ENCODE measurements around a stretch of chr19.

- RRBS, result 3% methylated on average over 8 of the region's 28 CpGs
Measured at GRCh38 chr19:1942325-1942950, 1.5 kb downstream of the CSNK1G2 start.

DNA sequence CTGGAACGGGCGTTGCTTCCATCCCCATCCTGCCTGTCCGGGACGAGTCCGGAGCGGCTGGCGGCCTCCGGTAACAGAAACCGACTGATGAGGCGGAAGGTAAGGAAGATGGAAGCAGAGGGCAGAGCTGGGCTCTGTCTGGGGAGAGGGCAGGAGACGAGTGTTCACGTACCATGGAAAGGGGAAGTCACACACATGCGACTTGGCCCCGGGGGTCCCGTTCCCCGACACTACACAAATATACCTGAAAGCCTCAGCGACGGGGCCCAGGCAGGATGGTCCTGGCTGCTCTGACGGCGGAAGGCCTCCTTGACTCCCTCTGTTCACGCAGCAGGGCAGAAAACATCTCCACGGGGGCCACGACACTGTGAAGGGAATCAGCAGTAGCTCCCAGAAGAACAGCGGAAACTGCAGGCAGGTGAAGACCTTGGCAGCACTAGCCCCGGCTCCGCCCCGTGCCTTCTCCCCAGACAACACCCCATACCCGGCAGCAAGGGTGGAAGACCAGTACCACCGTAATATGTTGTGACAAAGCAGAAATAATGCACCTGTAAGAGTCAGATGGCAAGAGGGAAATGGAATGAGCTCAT is 34.0 kb downstream of the BTBD2 start:
- RRBS, result 50% methylated on average over 1 of the region's 29 CpGs

DNA sequence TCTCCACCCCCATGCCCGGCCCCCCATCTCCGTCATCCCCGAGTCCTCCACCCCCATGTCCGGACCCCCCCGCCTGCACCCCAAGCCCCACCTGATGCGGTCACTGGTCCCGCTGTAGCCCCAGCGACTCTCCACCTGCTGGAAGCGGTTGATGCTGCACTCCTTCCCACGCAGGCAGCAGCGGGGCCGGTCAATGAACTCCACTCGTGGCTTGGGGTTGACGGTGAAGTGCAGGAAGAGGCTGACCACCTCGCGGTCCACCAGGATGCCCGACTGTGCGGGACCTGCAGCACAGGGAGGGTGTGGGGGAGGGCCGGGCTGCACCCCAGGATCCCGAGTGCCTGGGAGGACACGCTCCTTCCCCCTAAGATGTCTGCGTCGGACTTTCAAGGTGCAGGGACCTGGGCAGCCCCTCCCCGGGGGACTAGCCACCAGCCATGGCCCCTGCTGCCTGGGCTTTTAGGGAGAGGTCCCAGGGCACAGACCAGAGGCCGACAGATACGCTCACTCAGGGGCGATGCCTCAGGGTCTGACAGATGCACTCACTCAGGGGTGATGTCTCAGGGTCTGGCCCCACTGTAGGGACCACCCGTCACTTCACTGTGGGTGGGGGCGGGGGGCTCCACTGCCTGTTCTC is 28.0 kb downstream of the BTBD2 start:
- RRBS, result 69% methylated on average over 4 of the region's 29 CpGs

DNA sequence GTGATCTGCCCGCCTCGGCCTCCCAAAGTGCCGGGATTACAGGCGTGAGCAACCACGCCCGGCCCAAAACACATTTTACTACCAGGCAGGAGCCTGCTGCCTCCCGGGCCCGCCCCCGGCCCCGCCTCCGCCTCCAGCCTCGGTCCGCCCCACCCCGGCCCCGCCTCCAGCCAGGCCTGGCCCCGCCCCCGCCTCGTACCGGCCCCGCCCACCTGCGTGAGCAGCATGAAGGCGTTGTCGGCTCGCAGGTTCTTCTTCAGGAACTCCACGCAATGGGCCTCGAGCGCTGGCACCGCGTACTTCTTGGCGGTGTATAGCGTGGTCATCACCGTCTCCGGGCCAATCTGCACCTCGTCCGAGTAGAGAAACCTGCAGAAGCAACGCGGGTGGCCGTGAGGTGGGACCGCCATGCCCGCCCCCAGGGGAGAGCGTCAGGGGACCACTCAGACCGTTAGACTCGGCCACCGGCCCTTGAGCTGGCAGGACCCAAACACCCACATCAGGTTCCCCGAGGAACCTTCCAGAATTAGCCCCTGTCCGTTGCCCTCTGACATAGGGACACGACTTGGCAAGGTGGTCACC is 22.6 kb downstream of the BTBD2 start:
- RRBS, result 58% methylated on average over 12 of the region's 47 CpGs

GRCh38 chr19:2043927-2044880 is 6.8 kb downstream of the MKNK2 start:
- RRBS, result no CpG with 5 or more reads among the region's 17 CpGs

DNA sequence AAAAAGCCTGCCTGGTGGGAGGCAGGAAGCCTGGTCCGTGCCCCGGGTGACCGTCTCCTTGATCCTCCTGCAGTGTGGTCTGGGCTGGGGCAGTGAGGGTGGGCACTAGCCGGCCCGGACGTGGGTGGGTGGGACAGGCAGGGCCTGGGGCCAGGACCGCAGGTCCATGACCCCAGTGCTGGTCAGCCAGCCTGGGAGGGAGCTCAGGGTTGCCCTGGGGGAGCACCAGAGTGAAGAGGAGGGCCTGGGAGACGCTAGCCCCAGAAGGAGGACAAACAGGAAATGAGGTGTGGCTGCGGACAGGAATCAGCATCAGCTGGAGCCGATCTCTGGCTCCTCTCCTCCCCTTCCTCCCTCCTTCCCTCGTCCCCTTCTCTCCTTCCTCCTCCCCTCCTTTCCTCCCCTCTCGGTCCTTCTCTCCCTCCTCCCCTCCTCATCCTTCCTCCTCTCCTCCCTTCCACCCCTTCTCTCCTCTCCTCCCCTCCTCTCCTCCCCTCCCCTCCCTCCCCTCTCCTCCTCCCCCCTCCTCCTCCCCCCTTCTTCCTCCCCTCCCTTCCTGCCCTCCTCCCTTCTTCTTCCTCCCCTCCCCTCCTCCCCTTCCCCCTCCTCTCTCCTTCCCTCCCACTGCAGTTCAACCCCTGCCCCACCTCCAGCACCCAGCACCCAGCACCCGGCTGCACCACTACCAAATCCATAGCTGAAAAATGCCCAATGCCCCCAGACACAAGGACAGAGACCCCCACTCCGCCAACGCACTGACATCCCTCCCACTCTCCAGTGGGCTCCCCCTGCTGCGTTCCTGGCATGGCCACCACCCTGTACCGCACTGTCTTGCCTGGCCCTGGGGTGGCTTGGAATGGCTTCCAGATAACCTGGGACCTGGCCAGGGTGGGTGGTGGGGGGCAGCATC is 5.4 kb upstream of the MKNK2 start:
- RRBS, result 15% methylated on average over 3 of the region's 17 CpGs

GRCh38 chr19:2083253-2083830 is 12.8 kb downstream of the MOB3A start:
- RRBS, result no CpG with 5 or more reads among the region's 19 CpGs

GRCh38 chr19:2094994-2095716 is 971 bp downstream of the MOB3A start:
- RRBS, result 17% methylated on average over 17 of the region's 38 CpGs

- RRBS, result no CpG with 5 or more reads among the region's 15 CpGs
Measured at GRCh38 chr19:2129291-2129826, 22.0 kb downstream of the AP3D1 start.

DNA sequence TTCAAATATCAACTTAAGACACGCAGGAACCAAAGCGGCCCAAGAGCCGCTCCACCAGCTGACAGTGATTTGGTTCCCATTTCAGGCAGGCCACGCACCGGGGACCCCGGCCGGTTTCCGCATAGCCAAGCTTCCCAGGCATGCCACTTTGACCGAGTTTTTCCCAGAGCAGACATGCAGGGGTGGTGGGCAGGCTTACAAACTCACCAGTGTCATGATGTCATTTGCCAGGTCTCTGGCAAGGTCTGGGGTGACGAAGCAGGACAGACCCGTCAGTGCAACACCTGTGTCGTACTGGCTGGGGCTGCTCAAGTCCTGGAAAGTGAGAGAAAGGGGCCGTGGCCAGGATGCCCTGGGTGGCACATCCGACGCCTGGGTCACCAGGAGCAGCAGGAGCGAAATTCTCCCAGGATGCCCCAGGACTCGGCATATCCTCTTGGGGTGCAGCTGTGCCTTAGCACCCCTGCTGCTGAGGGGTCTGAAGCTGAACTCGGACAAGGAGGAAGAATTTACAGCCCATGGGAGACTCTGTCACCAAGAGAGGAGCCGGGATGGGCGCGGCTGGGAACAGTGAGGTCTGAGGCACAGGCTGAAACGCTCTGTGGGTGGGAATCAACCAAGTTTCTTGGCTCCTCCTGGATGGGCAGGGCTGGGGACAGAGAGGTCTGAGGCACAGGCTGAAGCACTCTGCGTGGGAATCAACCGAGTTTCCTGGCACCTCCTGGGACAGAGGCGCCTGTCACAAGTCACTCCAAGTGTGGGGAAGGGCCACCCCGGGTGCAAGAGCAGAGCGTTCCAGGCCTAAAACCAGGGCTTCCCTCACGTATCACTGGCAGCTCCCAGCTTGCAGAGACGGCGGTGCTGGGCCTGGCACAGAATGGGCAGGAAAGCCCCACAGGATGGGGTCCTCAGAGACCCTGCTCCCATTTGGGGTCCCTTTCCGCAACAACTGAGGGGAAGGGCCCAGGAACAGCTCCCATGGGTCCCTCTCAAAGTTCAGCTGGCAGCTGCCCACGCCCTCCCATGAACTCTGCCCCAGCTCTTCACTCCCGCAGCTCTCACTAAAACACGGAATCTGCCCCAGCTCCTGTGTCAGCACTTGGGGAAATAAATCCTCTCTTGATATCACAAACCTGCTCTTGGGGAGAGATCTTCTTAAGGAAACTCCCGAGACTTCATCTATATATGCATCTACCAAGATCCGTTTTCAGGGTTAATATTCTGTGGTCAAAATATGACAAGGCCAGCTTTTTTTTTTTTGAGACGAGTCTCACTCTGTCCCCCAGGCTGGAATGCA is 18.7 kb downstream of the AP3D1 start:
- RRBS, result no CpG with 5 or more reads among the region's 37 CpGs

- RRBS, result no CpG with 5 or more reads among the region's 18 CpGs
Measured at GRCh38 chr19:2137428-2138070, 13.8 kb downstream of the AP3D1 start.

DNA sequence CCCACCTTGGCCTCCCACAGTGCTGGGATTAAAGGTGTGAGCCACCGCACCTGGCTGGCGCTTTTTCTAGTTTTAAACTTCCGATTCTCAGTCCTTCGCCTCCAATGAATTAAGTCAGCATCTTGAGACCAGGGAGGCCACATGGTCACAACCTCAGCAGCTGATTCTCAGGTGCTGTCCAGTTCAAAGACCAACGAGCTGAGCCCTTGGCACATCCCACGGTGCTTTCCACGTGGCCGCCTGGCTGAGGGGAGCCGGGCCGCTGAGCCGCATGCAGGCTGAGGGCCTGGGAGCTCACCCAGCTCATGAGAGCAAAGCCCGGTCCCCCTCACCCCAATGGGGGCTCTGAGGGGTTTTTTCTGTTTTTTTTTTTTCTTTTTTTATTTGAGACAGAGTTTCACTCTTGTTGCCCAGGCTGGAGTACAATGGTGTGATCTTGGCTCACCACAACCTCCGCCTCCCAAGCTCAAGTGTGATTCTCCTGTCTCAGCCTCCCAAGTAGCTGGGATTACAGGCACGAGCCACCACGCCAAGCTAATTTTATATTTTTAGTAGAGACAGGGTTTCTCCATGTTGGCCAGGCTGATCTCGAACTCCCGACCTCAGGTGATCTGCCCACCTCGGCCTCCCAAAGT is 8.9 kb downstream of the AP3D1 start:
- RRBS, result 97% methylated on average over 4 of the region's 18 CpGs

DNA sequence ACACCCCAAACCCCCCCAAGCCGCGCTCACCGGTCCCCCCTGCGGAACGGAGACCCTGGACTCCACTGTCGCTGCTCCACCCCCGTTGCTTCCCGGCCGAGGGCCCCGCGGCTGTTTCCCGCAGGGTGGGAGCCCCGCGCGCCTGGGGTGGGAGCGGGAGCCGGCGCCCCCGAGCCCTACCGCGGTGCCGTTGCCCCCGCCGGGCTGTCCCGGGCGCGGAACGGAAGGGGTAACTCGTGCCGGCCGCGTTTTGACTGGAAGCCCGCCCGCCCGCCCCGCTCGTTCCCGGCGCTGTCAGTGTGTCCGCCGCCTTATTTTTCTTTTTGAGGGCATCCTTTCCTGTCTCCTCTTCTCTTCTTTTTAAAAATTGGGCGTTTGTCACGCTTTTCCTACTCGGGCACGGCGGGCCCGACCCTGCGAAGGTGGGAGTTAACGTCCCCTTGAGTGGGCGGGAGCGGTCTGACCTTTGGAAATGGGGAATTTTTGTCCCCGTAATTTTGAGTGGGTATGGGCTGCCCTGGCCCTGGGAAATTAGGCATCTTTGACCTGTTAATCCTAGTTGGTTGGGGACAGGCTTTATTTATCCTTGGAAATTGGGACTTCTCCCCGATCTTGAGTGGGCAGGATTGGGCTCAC is 711 bp downstream of the DOT1L start:
- RRBS, result 2% methylated on average over 30 of the region's 53 CpGs

- RRBS, result no CpG with 5 or more reads among the region's 26 CpGs
Measured at GRCh38 chr19:2189423-2190048, 25.8 kb downstream of the DOT1L start.

DNA sequence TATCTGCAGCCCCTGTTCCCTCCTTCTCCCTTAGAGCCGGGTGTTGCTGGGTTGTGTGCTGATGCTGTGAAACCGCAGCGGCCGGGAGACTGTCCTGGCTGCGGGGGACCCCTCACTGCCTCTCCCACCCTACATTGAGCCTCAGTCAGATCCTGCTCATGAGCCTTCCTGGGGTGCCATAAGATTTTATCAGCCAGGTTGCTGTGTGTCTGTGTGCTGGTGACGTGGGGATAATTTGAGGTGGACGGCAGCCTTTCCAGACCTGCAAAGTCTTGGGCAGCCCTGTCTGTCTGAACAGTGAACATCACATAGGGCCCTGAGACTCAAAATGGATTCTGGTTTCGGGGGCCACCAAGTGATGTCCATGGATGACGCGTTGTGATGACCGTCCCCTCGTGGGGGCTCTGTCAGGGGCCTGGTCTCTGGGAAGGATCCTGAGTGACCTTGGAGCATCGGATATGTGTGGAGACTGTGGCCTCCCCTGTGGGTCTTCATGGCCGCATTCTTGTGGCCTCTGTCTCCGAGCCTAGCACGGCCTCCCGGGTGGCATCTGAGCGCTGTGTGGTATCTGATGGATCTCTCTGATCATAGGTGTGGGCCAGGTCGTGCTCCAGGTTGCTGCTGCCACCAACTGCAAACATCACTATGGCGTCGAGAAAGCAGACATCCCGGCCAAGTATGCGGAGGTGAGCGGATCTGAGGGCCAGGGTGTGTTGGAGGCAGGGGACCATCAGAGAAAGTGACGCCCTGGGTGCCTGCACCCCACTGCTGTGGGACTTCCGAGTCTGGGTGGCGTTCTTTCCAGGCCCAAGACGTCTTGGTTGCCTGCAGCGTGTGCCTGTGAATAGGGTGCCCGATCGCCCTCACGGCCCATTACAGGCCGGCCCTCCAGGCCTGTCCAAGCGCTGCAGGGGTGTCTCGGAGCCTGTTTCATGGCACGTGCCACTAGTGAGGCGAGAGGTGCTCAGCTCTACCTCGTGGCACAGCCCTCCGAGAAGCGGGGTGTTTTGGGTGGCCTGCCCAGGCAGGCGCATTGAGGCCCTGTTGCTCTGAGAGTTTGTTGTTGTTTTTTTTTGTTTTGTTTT is 29.7 kb downstream of the DOT1L start:
- RRBS, result 87% methylated on average over 1 of the region's 41 CpGs

DNA sequence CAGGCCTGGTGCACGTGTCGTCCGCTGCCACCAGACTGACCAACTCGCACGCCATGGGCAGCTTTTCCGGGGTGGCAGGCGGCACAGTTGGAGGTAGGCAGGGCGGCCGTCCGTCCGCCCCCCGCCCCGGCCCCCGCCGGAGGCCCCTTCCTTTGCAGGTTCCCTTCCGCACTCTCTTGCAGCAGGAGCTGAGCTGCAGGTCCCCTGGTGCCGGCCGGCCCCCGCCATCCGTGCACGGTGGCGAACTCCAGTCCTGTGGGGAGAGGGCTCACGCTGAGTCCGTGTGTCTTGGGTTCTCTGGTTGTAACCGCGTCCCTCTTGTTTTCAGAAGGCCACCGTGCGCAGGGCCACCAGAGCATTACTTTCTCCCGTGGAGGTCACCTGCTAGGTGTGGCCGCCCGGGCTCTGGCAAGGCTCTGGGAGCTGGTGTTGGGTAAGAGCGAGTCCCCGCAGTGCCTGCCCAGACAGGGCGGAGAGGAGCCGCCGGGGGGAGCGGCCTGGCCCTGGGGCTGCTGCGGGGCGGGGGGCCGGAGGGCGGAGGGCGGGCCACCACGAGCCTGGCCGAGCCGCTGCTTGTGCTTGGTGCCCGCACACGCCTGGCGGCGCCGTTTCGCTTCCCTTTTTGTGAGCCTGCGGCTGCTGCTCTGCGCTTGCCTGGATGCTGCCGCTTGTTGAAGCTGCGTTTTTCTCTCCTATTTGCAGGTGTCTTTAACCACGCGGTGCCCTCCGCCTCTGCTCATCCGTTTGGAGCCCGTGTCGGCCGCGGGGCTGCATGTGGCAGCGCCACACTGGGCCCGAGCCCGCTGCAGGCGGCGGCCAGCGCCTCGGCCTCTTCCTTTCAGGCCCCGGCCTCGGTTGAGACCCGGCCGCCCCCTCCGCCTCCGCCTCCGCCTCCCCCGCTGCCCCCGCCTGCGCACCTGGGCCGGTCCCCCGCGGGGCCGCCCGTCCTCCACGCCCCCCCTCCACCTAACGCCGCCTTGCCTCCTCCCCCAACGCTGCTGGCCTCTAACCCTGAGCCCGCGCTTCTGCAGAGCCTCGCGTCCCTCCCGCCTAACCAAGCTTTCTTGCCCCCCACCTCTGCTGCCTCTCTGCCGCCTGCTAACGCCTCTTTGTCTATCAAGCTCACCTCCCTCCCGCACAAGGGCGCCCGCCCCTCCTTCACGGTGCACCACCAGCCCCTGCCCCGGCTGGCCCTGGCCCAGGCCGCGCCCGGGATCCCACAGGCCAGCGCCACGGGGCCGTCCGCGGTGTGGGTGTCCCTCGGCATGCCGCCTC is 8.7 kb downstream of the PLEKHJ1 start:
- RRBS, result 92% methylated on average over 24 of the region's 111 CpGs

DNA sequence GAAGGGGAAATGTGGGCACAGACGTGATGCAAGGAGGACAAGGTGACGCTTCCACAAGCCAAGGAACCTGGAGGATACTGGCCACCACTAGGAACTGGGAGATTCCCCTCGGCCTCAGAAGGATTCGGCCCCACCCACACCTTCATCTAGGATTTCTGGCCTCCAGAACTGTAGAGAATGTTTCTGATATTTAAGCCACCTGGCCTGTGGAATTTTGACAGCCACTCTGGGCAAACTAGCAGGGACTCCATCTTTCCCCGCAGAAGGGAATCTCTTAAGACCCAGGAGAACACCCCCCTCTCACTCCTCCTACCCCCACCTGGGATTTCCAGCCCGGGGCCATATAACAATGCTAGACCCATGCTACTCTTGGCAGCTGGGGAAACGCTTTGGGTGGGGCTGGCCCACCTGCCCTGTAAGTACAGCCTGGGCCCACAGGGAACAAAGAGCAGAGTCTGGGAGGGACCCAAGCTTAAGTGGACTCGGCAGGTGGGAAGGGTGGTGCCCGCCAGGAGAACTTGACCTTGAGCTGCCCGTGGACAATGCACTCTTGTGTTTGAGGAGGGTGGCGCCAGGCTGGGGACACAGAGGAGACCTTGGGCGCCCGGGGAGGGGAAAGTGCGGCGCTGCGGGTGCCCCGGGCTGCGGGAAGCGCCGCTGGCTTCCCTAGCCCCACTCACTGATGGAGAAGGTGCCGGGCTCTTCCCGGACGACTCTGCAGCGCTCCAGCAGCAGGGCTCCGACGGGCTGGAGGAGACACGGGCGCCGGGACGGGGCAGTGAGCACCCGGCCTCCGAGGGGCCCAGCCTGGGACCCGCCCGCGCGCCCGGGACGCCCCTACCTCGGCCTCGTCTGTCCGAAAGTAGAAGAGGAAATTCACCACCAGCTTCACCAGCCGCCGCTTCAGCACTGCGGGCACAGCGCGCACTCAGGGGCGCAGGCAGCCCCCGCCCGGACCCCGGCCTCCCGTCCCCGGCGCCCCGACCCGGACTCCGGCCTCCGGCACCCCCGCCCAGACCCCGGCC is 735 bp downstream of the PLEKHJ1 start:
- RRBS, result 3% methylated on average over 20 of the region's 59 CpGs

DNA sequence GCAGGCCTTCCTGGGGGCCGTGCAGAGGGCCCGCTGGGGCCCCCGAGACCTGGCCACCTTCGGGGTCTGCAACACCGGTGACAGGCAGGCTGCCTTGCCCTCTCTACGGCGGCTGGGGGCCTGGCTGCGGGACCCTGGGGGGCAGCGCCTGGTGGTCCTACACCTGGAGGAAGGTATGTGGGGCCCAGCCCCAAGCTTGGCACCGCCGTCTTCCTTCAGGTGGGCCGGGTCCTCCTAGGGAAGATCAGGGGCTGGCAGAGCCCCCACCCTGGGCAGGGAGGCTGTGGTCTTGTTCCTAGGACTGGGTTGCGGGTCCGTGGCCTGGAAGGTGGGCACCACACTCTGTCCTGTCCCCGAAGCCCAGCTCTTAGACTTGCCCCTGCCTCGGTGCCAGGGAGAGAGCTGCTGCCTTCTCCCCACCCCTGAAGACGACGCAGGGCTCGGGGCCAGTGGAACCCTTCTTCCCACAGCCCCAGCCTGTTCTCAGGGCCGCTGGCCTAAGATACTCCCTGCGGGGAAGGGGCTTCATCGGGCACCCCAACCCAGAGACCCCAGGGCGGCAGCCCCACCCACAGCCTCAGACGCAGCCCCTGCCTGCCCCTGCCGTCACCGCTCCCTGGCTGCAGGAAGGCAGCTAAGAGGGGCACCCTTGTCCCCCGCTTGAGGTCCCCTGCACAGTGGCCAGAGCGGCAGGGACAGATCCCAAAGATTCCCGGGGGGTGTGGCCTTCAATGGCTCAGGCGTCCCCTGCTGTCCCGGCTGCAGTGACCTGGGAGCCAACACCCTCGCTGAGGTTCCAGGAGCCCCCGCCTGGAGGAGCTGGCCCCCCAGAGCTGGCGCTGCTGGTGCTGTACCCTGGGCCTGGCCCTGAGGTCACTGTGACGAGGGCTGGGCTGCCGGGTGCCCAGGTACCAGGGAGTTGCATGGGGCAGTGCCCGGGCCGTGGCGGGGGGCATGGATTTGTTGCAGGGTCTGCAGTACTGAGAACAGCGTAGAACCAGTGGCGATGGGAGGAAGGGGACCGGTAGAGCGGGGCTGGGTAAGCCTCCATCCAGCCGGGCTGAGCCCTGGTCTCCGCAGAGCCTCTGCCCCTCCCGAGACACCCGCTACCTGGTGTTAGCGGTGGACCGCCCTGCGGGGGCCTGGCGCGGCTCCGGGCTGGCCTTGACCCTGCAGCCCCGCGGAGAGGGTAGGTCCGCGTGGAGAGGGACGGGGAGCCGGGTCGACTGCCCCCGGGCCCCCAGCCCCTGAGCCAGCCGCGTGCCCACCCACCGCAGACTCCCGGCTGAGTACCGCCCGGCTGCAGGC is 903 bp downstream of the AMH start:
- RRBS, result 29% methylated on average over 30 of the region's 67 CpGs

- RRBS, result no CpG with 5 or more reads among the region's 14 CpGs
Measured at GRCh38 chr19:2255478-2256155, 600 bp downstream of the JSRP1 start.

DNA sequence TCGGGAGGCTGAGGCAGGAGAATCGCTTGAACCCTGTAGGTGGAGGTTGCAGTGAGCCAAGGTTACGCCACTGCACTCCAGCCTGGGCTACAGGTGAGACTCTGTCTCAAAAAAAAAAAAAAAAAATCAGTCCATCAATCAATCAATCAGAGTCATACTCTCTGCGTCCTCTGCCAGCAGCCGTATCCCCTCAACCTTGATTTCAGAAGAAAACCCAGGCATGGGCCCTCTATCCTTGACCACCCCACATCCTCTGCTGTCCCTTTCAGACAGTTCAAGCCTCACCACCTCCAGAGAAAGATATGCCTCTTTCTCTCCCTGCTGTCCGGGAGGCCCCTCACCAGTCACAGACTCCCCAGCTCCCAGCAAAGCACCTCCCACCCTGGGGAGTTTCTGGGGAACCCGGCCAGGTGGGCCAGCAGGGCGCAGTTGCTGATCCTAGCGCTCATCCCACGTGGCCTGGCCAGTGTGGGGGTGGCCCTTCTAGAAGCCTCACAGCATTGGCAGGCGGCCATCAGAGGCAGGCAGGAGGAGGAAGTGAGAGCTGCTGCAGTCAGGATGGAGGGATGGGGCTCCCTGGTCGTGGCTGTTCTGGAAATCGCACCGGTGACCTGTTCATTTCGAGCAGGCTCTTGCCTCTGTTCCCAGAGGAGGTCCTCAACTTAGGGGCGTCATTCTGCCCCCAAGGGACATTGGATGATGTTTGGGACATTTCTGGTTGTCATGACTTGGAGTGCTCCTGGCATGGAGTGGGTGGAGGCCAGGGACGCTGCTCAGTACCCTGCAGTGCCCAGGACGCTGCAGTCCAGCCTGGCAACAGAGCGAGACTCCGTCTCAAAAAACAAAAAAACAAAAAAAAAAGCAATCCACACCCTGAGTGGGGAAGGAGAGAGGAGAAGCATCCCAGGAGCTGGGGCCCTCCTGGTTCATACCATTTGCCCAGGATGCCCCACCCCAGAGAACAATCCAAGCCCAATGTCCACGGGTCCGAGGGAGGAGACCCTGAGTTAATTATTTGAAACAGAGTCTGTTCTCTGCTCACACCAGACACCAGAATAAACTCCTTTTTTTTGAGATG is 10.3 kb upstream of the JSRP1 start:
- RRBS, result 22% methylated on average over 2 of the region's 22 CpGs

All from HGPS cell (cell line).